Psoas muscle (tissue), 2 donors: ENCODE results near the genes PRSS12, PDE5A, PRDM5, NDNF and TRPC3.

- PRO-cap, 2 experiments, result no peak in any of the 2 experiments
Measured at GRCh38 chr4:116925850-116926311, 159.5 kb downstream of the TRAM1L1 start.

DNA sequence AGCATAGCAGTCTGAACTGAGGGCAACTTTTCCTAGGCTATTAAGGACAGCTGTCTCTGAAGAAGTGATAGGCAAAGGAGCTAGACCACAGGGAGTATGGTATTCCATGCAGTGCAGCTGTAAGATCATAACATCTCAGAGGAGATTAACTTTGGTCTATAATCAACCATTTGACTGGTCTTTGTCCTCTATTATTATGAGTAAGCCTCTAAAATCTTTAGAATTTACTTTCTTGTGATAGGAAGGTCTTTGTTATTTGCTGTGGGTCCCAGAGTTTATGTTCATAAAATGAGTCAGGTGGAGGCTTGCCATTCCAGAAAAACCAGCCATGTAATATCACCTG, 239.4 kb upstream of the TRAM1L1 start:
- PRO-cap, 2 experiments, result no peak in any of the 2 experiments

- PRO-cap, 2 experiments, result no peak in any of the 2 experiments
Measured at GRCh38 chr4:117375302-117375702, 289.9 kb upstream of the TRAM1L1 start.

DNA sequence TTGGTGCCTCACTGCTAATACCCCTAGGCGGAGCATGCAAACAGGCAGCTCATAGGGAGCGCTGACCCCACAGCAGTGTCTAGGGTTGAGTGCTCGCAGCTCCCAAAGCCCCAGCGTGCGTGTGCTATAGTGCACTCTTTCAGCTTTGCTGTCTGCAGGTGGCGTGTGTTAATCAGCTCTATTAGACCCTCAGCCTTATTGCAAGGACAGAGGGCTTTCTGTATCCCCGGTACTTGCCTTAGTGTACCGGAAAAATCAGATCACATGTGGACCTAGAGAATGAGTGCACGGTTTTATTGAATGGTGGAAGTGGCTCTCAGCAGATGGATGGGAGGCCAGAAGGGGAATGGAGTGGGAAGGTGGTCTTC, 202.9 kb upstream of the NDST3 start:
- PRO-cap, 2 experiments, result no peak in any of the 2 experiments

DNA sequence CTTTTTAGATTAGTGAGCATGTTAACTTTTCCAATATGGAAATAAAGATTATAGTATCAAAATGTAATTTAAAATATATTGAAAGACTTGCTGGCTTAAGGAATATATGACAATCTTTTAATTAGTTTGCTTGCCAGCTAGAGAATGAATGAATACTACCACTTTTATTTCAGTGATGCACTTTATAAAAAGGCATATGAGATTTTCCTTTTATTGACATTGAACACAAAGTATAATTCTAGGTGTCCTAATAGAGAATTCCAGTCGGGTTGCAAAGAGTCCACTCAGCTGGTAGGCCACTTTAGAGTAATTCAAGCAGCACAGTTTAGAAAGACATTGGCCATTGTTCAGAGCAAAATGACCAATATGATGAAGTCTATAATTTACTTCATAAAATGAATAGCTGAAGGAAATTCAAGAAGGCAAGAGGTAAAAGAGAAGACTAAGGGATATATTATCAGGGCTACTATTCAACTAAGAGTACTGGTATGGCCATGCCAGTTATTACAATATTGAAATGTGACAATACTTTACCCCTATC, 85.0 kb downstream of the NDST3 start:
- PRO-cap, 2 experiments, result no peak in any of the 2 experiments

GRCh38 chr4:118352626-118353322, at the start of gene PRSS12:
PRSS12 (minus strand) TSS chr4:118353003.
- PRO-cap, 2 experiments, result no peak in any of the 2 experiments

GRCh38 chr4:118586191-118587004, 98.8 kb upstream of the METTL14 start:
- PRO-cap, 2 experiments, result no peak in any of the 2 experiments

GRCh38 chr4:118810652-118811271, 25.2 kb downstream of the SEC24D start:
- PRO-cap, 2 experiments, result no peak in any of the 2 experiments

- PRO-cap, 2 experiments, result peak in 2 of 2 experiments; most common plus-strand start chr4:118997947 (in 1); most common minus-strand start chr4:118997706 (in 2)
Measured at GRCh38 chr4:118997385-118998524, 109.1 kb downstream of the SYNPO2 start.

DNA sequence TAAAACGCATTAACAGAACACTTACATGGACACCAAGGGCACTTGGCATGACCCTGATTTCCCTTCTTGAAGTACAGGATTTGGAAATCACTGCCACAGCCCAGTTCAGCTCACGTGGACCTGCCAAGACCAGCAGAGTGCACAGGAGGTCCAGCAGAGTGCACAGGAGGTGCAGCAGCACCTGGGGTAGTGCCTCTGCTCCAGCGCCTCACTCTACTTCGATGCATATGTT, 122.3 kb downstream of the SYNPO2 start:
- PRO-cap, 2 experiments, result peak in 2 of 2 experiments; most common plus-strand start position 156 of the sequence (in 2)

DNA sequence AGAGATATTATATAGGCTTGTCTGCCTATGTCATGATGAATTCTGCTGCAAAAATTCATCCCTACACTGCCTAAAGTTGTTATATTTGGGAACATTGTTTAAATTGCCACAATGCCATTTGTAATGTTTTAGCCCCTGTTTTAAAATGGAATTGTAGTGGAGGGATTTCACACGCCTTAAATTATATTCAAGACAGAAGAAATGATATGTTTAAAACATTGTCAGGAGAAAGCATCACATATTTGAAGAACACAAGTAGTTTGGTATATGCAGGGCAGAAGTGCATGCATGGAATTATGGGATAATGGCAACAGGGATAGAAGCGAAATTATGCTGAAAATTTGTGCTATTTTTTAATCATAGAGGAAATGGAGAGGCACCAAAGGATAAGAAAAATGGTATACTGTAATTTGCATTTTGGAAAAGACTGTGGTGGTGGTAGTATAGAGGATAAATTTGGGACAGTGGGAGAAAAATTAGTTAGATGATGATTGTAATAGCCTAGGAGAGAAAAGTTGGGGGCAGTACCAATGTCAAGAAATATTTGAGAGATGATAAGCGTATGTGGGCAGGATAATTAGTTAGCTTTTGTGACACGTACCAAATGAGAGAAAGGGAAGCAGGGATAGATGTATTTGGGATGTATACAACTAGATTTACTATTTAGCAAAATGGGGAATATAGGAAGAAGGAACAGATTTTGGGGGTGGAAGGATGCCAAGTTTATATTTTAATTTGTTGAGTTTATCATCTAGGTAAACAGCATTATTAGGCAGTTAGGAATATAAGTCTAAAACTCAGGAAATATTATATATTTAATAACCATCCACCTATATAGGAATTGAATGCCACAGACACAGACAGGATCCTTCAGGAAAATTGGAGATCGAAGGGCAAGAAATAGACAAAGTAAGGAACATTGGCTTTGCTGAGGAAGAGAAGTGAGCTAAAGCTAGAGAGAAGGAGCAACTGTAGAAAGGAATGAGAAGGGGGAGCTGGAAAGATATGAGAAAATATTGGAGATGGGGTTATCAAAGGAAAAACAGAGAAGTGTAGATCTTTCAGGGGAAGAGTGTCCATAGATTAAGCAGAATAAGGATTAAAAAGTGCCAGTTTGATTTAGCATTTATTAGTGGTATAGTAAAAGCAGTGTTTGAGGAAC, 17.0 kb downstream of the C4orf3 start:
- PRO-cap, 2 experiments, result no peak in any of the 2 experiments

GRCh38 chr4:119628271-119629494, at the start of gene PDE5A:
PDE5A (minus strand) TSS chr4:119628804.
- PRO-cap, 2 experiments, result peak in 2 of 2 experiments; most common plus-strand start chr4:119628960 (in 1); most common minus-strand start chr4:119628804 (in 2)

GRCh38 chr4:120921403-120921629, 1.2 kb downstream of the PRDM5 start:
- PRO-cap, 2 experiments, result no peak in any of the 2 experiments

- PRO-cap, 2 experiments, result peak in 2 of 2 experiments; most common plus-strand start chr4:120922795 (in 1); most common minus-strand start chr4:120922659 (in 1)
Measured at GRCh38 chr4:120922498-120923460, at the start of gene PRDM5. PRDM5 (minus strand) TSS chr4:120922726.

GRCh38 chr4:121071803-121072975, at the start of gene NDNF:
NDNF (minus strand) TSS chr4:121072535.
- PRO-cap, 2 experiments, result peak in 2 of 2 experiments; most common minus-strand start chr4:121072526 (in 2)

GRCh38 chr4:121077392-121078093, 5.2 kb upstream of the NDNF start:
- PRO-cap, 2 experiments, result no peak in any of the 2 experiments

DNA sequence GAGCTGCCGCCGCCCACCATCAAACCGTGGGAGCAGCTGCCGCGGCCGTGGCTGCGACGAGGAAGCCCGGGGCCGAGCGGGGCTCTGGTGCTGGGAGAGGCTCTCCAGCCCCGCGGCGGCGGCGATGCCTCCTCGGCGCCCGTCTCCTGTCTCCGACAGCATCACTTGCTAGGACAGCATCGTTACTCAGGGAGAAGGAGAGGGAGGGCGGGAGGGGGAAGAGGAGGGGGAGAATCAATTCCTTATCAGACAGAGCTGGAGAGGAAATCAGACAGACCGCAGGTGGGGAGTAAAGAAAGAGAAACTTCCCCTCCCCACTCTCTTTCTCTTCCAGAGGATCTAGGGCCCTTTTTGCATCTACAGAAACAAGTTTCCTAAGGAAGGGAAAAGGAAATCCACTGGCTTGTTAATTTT, at the start of gene TRPC3:
Gene TRPC3 (minus strand): TSS at position 188 of the 414 bp plus-strand sequence.
- PRO-cap, 2 experiments, result no peak in any of the 2 experiments

DNA sequence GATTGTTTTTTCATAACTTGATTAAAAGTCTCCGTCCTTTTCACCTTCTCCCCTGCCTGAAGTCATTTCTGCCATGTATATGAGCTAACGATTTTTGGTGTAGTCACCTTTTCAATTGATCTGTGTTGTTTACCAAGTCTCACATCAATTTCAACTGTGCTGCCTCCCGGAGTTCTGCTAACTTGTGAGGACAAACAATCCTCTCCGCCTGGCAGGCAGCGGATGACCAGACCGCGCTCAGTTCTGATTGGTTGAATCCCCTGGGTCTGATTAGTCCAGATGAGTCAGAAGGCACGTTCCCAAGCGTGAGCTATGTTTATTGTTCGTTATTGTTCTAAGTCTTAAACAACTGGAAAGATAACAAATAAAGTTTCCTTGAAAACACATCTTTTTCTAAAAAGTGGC, 37.8 kb upstream of the TRPC3 start:
- PRO-cap, 2 experiments, result no peak in any of the 2 experiments

GRCh38 chr4:122294487-122295279, 84.1 kb upstream of the ADAD1 start:
- PRO-cap, 2 experiments, result no peak in any of the 2 experiments

DNA sequence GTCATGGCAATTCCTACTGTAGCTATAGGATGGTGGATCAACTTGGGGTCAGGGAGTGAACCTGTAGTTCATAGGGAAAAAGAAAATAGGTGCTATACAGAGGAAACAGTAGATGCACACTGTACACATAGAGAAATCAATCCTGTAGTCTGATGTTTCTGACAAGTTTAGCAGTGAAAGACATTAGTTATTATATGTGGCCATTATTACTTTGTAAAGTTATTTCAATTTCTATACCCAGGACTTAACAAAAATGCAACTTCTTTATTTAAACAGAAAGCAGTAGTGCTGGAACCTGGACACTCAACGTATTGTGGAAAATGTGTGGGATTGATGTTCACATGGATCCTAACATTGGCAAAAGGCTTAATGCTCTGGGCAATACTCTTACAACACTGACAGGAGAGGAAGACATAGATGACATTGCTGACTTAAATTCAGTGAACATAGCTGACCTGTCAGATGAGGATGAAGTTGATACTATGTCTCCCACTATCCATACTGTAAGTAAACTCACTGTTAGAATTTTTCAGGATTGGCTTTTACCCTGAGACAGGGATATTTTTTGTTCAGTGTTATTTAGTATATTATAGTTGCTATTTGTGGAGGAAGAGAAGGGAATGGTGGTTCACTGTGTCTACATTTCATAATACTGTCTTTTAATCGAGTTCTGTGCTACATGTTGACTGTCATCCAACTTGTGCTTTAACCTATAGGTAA, 63.5 kb upstream of the ADAD1 start:
- PRO-cap, 2 experiments, result no peak in any of the 2 experiments